Measurements from ENCODE around the gene THSD4.

DNA sequence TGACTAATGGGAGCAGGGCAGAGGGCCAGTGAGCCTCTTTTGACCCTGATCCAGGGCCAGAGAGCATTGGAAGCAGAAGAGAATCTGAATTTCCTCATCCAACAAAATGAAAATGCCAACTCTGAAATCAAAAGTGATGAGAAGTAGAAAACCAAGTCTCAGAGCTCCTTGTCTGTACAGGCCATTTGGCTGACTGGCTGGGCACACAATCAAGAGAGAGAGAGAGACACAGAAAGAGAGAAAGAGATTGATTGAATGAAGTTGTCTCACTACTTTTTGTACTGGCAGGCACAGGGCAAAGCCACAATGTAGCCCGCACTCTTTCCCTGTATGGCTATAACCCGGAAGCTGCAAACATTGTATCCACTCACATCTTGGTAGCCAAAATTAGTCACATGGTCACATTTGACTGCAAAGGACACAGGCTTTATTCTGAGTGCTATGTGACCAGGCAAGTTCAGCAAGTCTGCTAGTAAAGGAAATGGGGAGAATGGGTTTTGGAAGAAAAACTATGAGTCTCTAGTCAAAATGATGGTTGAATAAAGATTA is 31.5 kb upstream of the GLCE start:
- PRO-cap: no peak
- RAMPAGE, long total RNA, 4 experiments: no peak in any of the 4 experiments

- PRO-cap: no peak
- RAMPAGE, long total RNA, 4 experiments: no peak in any of the 4 experiments
Measured at GRCh38 chr15:69149758-69150307, 10.6 kb upstream of the GLCE start.

- PRO-cap: no peak
- RAMPAGE, long total RNA, 4 experiments: no peak in any of the 4 experiments
Measured at GRCh38 chr15:69181349-69182151, 21.1 kb downstream of the GLCE start.

GRCh38 chr15:69455578-69456752 is 3.3 kb downstream of the RPLP1 start:
- PRO-cap: no peak
- RAMPAGE, long total RNA, 4 experiments: no peak in any of the 4 experiments

DNA sequence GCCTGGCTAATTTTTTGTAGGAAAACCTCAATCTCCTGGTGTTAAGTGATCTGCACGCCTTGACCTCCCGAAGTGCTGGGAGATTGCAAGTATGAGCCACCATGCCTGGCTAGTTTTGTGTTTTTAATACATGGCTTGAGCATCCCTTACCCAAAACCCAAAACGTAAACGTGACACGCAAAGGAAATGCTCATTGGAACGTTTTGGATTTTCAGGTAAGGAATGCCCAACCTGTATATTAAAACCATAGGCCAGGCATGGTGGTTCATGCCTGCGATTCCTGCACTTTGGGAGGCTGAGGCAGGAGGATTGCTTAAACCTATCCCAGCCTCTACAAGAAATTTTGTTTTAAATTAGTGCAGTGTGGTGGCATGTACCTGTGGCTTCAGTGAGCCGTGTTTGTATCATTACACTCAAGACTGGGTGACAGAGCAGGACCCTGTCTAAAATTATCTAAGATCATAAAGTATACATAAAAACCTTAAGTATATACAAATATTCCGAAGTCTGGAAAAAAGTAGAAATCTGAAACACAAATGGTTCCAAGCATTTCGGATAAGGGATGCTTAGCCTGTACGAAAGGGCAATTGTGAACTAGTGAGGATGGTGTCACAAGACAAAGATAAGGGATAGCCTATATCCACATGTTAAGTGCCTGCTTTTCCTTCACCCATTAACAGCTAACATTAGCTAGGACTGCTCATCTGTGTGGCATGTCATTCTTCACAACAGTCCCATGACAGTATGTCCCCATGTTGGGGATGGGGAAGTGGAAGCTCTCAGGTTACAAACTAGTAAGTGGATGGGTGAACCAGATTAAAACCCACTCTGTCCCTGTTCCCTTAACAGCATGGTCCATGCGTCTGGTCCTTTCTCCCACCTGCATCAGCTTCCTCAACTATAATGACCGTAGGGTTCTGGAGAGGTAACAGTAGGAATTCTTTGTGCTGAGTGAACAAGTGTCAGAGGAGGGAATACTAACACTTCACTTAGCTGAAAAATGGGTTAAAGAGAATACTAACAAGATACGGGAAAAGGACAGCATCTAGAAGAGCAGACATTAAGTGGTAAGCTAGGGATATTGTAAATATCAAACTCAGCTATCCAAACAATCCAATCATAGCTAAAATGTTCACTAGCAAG is 4.5 kb downstream of the RPLP1 start:
- PRO-cap: no peak
- RAMPAGE, long total RNA, 4 experiments: no peak in any of the 4 experiments

GRCh38 chr15:69554199-69554987 is 101.8 kb downstream of the RPLP1 start:
- PRO-cap: no peak
- RAMPAGE, long total RNA, 4 experiments: no peak in any of the 4 experiments

DNA sequence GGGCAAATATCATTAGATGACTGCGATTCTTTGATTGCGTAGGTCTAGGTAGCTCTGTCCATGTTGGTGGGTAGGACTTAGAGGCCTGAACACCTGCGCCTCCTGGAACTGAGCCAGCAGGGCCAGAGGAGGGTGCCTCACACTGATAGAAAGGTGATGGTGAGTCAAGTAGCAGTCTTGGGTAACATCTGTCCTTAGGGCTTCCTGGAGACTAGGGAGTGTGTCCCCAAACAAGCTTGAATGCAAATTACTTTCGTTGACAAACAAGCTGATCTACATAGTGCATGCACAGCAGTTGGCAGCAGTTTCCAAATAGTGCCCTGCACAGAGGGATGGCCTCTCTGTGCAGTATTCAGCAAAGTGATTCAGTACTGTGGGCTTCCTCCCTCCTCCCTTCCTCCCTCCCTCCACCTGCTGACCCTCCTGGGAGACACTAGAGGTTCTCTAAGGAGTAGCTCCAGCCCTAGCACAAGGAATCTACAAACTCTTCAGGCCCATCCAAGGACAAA is 61.1 kb downstream of the TLE3 start:
- PRO-cap: no peak
- RAMPAGE, long total RNA, 4 experiments: no peak in any of the 4 experiments

- PRO-cap: no peak
- RAMPAGE, long total RNA, 4 experiments: start-site peak on the minus strand in 1 of 4 experiments, at chr15:70066090-70066159 at its widest, 11 reads per replicate
Measured at GRCh38 chr15:70065899-70066892, 31.5 kb downstream of the TLE3 start.

DNA sequence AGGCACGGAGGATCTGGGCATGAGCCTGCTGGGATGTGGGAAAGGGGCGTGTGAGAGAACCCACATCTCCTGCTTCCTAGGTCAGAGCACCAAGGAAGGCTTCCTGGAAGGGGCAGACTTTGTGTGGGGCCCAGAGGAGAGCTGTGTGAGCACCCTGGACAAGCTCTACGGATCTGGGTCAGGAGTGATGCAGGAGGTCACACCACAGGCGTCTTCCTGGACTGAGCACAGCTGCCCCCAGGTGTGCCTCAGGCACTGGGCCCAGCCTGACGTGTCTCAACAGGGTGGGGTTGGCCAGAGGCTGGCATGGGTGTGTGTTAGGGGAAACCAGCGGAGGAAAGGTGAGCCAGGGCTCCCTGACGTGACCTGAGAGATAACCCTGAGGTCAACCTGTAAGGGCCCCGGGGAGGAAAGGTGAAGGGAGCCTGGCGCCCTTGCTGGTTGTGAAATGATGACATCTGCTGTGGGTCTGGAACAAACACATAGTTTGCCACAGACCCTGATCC is 100.1 kb upstream of the TLE3 start:
- PRO-cap: no peak
- RAMPAGE, long total RNA, 4 experiments: no peak in any of the 4 experiments

- PRO-cap: no peak
- RAMPAGE, long total RNA, 4 experiments: no peak in any of the 4 experiments
Measured at GRCh38 chr15:70248643-70249063, 150.9 kb upstream of the TLE3 start.

GRCh38 chr15:70478319-70478832 is 285.0 kb downstream of the UACA start:
- PRO-cap: no peak
- RAMPAGE, long total RNA, 4 experiments: no peak in any of the 4 experiments

- PRO-cap: no peak
- RAMPAGE, long total RNA, 4 experiments: no peak in any of the 4 experiments
Measured at GRCh38 chr15:70494569-70495165, 268.7 kb downstream of the UACA start.

- PRO-cap: no peak
- RAMPAGE, long total RNA, 4 experiments: no peak in any of the 4 experiments
Measured at GRCh38 chr15:70508180-70509059, 254.9 kb downstream of the UACA start.

- PRO-cap: no peak
- RAMPAGE, long total RNA, 4 experiments: no peak in any of the 4 experiments
Measured at GRCh38 chr15:70559221-70559618, 204.1 kb downstream of the UACA start.

DNA sequence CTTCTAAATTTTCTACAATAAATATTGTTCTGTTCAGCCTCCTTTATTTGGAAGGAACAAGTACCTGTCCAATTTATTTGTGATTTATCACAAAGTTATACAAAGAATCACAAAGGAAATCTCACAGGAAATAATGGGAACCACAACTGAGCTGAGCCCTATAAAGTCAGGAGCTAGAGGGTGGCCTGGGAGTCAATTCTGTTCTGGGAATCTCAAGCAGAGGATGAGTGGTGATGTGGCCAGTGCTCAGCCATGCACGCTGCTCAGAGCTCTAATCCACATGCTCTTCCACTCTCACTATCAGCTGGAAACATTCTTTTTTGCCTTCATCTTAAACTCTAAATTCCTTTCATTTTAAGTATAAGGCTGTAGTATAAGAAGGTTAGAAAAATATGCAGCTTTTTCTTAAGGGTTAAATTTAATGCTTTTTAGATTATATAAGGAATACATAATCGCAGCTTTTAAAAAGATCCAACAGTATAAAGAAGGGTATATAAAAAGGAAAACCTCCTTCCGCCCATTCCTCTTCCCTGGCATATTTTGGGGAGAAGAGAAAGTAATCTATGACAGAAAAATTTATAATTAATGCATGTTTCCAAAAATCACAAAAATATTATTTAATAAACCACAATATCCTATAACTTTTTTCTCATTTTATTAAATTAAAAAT is 36.5 kb downstream of the UACA start:
- PRO-cap: no peak
- RAMPAGE, long total RNA, 4 experiments: start-site peak on the minus strand in 1 of 4 experiments, centred at position 399 of the sequence, 7 reads per replicate

DNA sequence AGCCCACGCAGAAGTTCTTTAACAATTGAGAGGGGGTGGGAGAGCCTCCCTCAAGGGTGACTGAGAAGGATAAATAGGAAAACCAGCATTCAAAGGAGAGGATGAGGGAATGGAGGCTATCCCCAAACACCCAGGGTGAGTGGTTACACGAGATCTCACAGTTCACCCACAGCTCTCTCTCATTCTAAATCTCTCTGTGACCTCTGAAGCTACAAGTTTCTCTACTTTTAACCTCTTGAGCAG is 31.4 kb upstream of the UACA start:
- PRO-cap: no peak
- RAMPAGE, long total RNA, 4 experiments: no peak in any of the 4 experiments

GRCh38 chr15:70829849-70830228 is 24.1 kb downstream of the LARP6 start:
- PRO-cap: no peak
- RAMPAGE, long total RNA, 4 experiments: no peak in any of the 4 experiments

GRCh38 chr15:71079392-71080082 is 35.7 kb upstream of the THSD4 start:
- PRO-cap: no peak
- RAMPAGE, long total RNA, 4 experiments: no peak in any of the 4 experiments

- PRO-cap: no peak
- RAMPAGE, long total RNA, 4 experiments: no peak in any of the 4 experiments
Measured at GRCh38 chr15:71115193-71116017, at the start of gene THSD4. Gene THSD4, plus strand, starts transcription at chr15:71115471.

GRCh38 chr15:71125029-71125420 is 9.8 kb downstream of the THSD4 start:
- PRO-cap: no peak
- RAMPAGE, long total RNA, 4 experiments: no peak in any of the 4 experiments